ENCODE data around the gene CWC27.

DNA sequence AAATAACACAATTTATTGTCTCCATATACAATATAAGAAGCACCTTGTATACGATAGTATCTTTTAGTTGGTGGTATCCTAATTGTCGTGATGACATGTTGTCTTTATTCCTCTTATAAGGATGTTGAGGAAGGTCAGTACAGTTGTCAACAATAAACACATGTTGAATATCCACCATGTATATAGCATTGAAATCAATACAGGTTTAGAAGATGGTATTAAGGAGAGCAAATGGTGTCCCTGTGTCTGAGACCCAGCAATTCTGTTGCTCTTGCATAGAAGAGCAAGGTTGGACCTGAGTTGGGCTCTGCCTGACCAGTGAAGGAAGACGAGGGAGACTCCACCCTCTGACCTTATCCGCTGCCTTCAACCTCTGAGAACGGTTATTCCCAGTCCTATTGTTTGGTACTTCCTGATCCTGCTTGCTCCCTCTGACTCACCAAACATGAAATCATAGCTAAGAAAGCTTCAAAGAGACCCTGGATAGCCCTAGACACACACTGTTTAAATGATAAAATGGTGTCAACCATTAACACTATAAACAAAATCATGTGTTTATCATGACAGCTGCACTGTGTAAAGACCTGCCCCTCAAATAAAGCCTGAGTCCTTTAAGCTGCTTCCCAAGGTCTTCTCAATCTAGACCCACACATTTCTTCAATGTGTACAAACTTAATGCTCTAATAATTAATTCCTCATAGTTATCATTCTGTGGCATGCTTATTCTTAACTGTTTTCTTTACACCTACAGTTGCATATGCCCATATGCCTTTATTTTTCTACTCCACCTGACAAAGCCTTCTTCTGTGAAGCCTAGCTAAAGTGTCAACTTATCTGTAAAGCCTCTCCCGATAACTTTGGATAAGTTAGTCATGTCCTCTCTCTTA is 218.4 kb downstream of the PLK2 start:
- PRO-cap, 2 experiments: peak in 1 of 2 experiments; most common minus-strand start position 297 of the sequence (in 1)
- RAMPAGE, long total RNA, 5 experiments: no peak in any of the 5 experiments

DNA sequence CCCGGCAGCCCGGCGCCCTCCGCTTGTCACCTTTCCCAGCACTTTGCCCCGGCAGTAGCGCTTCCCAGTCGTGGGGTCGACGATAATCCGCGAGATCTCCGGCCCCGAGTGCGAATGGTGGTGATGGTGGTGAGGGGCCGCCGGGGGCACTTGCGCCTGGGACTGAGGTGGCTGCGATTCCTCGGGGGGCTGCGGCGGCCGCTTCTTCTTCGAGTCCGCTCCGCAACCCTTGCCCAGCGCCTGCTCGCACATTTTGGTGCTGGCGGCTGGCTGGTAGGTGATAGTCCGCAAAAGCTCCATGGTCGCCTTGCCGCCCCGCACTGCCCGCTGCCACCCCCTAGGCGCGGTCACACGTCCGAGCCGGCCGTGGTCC is 240 bp downstream of the PLK2 start:
- PRO-cap, 2 experiments: no peak in any of the 2 experiments
- RAMPAGE, long total RNA, 5 experiments: no peak in any of the 5 experiments

DNA sequence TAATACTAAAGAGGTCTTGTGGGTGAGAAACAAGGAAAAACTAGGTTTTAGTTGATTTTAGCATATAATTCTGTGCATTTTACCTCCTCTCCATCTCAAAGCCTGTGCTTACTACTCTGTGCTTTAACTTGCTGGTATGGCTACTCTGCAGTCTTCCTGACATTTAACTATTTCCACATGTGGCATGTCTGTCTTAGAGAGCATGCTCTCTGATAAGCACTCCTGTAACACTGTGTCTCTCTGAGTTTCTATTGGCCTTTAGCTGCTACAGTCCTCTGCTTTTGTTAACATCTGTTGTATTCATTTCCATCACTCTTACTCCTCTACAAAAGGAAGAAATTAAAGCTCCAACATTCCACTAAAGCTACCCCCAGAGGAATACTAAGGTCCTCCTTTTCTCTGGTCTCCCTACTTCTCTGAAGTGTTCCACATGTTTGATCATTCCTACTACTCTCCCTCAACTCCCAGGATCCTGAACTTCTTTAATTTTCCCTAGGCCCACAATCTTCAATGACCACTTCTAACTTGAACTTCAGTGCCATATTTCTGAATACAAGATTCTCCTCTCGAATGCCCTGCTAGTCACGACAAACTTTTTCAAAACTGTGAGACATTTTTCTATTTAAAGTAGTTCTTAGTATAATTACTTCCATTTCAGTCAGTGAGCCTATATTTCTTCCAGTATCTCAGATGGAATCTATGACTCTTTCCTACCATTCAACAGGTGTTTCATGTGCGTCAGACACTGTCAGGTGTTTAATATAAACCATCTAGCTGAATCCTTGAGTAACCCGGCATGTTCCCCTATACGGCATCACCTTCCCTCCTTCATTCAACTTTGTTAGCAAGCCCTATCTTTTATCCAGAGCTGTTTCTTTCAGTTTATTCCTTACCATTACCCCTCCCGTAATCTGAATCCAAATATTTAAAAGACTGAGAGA is 418.6 kb downstream of the RAB3C start:
- PRO-cap, 2 experiments: no peak in any of the 2 experiments
- RAMPAGE, long total RNA, 5 experiments: no peak in any of the 5 experiments

DNA sequence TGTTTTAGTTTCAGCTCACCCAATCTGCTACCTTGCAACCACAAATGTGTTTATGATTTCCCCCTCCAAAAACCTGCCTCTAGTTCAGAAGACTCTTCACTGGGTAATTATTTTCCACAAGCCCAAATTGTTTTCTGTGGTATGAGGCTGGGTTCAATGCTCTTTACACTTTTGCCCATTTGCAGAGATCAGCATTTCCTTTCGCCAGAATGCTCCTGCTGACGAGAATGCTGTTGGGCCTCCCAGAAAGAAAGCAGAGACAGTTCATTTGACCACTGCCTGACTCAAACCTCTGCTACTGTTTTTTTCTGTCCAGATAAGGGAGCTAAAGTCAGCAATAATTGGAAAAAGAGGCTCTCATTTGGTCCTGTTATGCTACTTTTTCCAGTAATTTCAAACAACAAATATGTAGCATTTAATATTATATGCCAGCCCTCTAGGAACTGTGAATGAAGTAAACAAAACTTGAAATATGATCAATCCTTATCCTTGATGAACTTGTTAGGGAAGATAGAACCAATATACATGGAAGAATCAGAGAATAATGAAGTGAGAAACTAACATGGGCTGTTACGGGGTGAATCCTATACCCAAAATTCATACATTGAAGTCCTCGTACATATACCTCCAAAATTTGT is 427.1 kb downstream of the PDE4D start:
- PRO-cap, 2 experiments: no peak in any of the 2 experiments
- RAMPAGE, long total RNA, 5 experiments: no peak in any of the 5 experiments

DNA sequence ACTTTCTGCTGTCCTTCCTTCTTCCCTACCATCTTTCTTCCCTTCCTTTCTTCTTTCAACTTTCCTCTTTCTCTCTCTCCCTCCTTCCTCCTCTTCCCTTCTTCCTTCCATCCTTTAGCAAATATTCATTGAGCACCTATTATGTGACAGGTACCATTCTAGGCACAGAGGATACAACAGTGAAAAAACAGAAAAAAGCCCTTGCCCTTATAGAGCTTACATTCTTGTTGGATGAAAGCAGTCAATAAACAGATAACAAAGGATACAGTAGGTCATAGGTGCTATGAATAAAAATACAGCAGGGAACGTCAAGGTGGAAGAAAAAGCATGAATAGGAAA is 374.5 kb downstream of the PDE4D start:
- PRO-cap, 2 experiments: no peak in any of the 2 experiments
- RAMPAGE, long total RNA, 5 experiments: no peak in any of the 5 experiments

DNA sequence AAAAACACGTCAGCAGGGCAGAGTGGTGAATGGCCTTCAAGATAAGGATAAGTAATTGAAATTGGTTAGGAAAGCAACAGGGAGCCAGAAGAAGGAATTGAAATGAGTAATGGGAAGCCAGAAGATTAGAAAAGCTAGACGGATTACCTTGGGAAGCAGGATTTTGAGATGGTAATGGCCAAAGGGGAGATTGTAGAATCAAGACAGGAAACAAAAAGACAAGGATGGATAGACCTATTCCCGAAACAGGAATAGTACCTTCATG is 244.2 kb downstream of the PDE4D start:
- PRO-cap, 2 experiments: no peak in any of the 2 experiments
- RAMPAGE, long total RNA, 5 experiments: no peak in any of the 5 experiments

GRCh38 chr5:59651815-59652542 is 241.5 kb downstream of the PDE4D start:
- PRO-cap, 2 experiments: no peak in any of the 2 experiments
- RAMPAGE, long total RNA, 5 experiments: no peak in any of the 5 experiments

GRCh38 chr5:59756295-59756934 is 137.1 kb downstream of the PDE4D start:
- PRO-cap, 2 experiments: no peak in any of the 2 experiments
- RAMPAGE, long total RNA, 5 experiments: no peak in any of the 5 experiments

DNA sequence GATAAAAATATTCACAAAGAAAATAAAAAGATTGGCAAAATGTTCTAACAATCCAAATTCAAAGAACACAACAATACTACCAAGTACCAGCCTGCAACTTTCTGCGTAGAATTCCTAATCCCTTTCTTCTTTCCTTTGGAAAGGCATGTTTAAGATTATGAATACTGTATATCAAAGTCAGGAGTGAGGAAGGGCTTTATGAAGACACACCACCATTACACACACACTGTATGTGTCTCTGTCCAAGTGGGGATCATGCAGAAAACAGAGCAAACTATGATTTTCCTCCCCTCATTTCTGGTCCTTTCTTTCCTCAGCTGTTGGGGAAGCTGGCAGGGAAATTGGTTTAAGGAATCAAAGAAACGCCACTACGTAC is 126.0 kb downstream of the PDE4D start:
- PRO-cap, 2 experiments: no peak in any of the 2 experiments
- RAMPAGE, long total RNA, 5 experiments: no peak in any of the 5 experiments

- PRO-cap, 2 experiments: no peak in any of the 2 experiments
- RAMPAGE, long total RNA, 5 experiments: no peak in any of the 5 experiments
Observed at GRCh38 chr5:59981709-59981953, 88.1 kb upstream of the PDE4D start.

GRCh38 chr5:61069734-61070048 is 92.6 kb downstream of the SMIM15 start:
- PRO-cap, 2 experiments: peak in 1 of 2 experiments; most common minus-strand start chr5:61069804 (in 1)
- RAMPAGE, long total RNA, 5 experiments: no peak in any of the 5 experiments

- PRO-cap, 2 experiments: peak in 1 of 2 experiments; most common plus-strand start chr5:61335068 (in 1); most common minus-strand start chr5:61334954 (in 1)
- RAMPAGE, long total RNA, 5 experiments: no peak in any of the 5 experiments
Observed at GRCh38 chr5:61334629-61335581, 2.8 kb downstream of the ZSWIM6 start.

DNA sequence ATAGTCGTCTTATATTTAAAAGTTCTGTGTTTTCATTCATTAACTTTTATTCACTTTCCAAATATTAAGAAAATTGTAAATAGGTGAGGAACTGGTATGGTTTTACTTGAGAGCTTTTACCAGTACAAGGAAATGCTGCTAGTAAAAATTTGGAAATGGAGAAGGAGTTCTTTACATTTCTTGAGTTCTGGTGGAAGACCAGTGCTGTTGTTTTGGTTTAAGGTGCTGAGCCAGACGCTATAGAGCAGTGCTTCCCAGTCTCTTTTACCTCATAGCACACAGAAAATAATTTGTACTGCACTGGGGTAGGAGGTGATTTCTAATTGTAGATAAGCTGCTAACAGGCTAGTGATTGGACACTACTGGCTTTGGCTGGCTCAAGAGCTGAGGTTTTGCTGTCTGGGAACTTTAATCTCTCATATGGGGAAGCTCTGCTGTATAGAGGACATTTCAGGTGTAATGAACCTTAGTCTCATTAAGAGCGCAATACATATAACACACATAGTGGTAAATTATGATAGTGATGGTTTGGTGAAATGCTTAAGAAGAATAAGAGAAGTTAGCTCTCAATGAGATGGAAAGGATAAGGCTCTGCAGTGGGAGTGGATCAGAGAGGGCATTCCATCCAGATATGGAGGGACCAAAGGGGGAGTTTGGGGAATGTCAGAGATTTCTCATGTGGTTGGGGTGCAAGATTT is 26.6 kb downstream of the ZSWIM6 start:
- PRO-cap, 2 experiments: no peak in any of the 2 experiments
- RAMPAGE, long total RNA, 5 experiments: no peak in any of the 5 experiments

DNA sequence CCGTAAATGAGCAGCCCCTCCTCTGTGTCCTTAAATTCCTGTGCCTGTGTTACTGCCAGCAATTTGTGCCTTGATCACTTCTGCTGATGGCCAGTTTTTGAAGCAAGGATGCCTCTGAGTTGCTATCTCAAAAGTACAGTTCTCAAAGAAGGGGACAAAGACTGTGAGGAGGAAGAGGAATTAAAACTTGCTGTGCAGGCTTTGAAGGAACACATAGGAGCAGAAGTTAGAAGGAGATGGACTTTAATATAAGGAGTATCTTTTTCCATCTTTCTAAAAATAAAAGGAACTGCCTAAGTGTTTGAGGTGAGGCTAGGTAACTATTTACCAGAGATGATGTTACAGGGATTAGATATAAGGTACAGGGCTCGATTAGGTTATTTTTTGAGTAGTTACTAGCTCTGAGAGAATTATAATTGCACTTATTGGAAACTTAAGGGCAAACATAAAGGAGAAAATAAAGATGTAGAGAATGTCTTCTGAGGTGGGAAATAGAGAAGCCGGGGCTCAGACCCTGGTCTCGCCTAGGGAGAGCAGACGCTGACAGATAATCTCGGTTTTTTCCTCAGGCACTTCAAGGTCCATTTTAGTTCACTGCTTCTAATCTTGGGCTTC is 92.0 kb downstream of the ZSWIM6 start:
- PRO-cap, 2 experiments: no peak in any of the 2 experiments
- RAMPAGE, long total RNA, 5 experiments: no peak in any of the 5 experiments

DNA sequence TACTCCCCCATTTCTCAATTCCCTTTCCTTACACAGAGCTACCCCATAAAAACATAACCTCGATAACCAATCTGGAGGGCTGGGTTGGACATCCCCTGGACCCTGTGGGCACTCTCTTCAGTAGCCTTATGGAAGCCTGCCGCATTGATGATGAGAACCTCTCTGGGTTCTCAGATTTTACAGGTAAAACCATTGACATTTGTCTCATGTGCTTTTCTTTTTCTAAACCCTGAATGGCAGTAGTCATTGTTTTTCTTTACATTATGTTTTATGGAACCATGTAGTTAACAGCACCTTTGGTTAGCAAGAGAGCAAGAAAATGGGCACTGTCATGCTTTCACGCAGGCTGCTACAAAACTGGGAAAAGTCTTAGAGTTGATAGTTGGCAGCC is 198.0 kb downstream of the ZSWIM6 start:
- PRO-cap, 2 experiments: no peak in any of the 2 experiments
- RAMPAGE, long total RNA, 5 experiments: no peak in any of the 5 experiments

GRCh38 chr5:61625520-61626785 is 293.9 kb downstream of the ZSWIM6 start:
- PRO-cap, 2 experiments: peak in 2 of 2 experiments; most common plus-strand start chr5:61625921 (in 2); most common minus-strand start chr5:61625842 (in 2)
- RAMPAGE, long total RNA, 5 experiments: no peak in any of the 5 experiments

DNA sequence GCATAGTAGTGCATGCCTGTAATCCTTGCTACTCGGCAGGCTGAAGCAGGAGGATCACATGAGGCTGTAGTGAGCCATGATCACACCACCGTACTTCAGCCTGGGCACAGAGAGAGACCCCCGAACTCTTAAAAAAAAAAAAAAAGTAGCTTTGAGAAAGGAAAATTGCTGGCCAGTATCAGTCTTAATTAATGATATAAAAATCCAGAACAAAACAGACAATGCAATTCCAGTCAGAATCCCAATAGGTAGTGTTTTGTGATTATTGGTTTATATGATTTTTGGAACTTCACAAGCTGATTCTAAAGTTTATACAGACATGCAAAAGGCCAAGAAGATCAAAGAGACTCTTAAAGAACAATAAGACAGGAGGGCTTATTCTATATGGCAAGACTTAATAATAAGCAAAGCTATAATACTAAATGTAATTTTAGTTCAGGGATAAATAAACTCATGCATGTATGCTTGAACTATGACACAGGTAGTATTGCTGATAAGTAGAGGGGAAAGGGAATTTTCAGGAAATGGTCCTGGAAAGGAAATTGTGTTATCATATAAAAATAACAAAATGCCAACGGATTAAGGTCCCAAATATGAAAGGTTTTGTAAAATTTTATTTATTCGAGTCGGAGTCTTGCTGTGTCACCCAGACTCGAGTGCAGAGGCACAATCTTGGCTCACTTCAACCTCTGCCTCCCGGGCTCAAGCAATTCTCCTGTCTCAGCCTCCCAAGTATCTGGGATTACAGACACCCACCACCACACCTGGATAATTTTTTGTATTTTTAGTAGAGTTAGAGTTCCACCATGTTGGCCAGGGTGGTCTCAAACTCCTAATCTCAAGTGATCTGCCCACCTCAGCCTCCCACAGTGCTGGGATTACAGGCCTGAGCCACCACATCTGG is 31.9 kb downstream of the KIF2A start:
- PRO-cap, 2 experiments: no peak in any of the 2 experiments
- RAMPAGE, long total RNA, 5 experiments: no peak in any of the 5 experiments

DNA sequence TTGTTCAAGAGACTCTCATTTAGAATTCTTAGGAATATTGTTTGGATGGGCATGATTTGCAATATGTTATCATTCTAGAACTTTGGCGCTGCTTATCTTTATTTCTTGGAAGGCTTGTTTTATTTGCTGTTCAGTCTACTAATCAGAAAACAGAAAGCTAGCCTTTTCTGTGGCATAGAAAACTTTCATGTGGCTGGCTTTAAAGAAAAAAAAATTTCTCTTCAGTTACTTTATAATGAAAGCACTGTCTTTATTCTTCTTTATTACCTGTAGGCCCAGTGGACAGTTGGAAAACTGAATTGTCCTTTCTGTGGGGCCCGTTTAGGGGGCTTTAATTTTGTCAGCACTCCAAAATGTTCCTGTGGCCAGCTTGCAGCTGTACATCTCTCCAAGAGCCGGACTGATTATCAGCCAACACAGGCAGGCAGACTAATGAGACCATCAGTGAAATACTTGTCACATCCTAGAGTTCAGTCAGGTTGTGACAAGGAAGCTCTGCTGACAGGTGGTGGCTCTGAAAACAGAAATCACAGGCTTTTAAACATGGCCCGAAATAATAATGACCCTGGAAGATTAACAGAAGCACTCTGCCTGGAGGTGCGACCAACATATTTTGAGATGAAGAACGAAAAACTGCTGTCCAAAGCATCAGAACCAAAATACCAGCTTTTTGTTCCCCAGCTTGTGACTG is 47.8 kb downstream of the RNF180 start:
- PRO-cap, 2 experiments: no peak in any of the 2 experiments
- RAMPAGE, long total RNA, 5 experiments: no peak in any of the 5 experiments

DNA sequence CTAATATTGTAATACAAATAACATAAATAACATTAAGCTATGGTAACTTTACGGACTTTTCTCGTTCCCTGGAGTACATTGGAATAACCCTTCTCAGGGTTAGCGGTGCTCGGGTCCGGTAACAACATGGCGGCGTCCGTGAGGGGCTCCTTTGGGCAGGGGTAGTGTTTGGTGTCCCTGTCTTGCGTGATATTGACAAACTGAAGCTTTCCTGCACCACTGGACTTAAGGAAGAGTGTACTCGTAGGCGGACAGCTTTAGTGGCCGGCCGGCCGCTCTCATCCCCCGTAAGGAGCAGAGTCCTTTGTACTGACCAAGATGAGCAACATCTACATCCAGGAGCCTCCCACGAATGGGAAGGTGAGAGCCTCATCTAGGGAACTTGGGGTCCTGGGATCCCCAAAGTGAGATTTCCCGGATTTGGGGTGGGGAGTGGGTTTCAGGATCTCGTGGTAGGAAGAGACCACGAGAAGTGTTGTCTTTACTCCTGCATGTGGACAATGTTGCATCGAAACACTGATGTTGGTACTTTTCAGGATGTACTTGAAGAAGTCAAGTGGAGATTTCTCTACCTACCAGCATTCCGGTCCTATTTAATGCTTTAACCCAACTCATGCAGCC is at the start of gene CWC27:
CWC27 (plus strand) TSS at position 102 of the 621 bp plus-strand sequence.
- PRO-cap, 2 experiments: peak in 2 of 2 experiments; most common plus-strand start position 102 of the sequence (in 2)
- RAMPAGE, long total RNA, 5 experiments: start-site peak on the plus strand in 4 of 5 experiments, centred at positions 105 to 115 of the sequence, 28 to 170 reads per replicate

GRCh38 chr5:64785151-64785824 is 16.6 kb downstream of the CWC27 start:
- PRO-cap, 2 experiments: no peak in any of the 2 experiments
- RAMPAGE, long total RNA, 5 experiments: no peak in any of the 5 experiments